Omental fat pad (tissue), 4 donors: Measurements from ENCODE around the genes LIPK, IFIT2, IFIT3, IFIT1B and HTR7.

- PRO-cap = no peak
- RAMPAGE, long total RNA, 4 experiments = start-site peak on the plus strand in 1 of 4 experiments, at chr10:87862528-87862616 at its widest, 73 reads per replicate; start-site peak on the minus strand in 1 of 4 experiments, at chr10:87861922-87862035 at its widest, 5 reads per replicate
Observed at GRCh38 chr10:87861928-87862598, 1.3 kb downstream of the KLLN start.

DNA sequence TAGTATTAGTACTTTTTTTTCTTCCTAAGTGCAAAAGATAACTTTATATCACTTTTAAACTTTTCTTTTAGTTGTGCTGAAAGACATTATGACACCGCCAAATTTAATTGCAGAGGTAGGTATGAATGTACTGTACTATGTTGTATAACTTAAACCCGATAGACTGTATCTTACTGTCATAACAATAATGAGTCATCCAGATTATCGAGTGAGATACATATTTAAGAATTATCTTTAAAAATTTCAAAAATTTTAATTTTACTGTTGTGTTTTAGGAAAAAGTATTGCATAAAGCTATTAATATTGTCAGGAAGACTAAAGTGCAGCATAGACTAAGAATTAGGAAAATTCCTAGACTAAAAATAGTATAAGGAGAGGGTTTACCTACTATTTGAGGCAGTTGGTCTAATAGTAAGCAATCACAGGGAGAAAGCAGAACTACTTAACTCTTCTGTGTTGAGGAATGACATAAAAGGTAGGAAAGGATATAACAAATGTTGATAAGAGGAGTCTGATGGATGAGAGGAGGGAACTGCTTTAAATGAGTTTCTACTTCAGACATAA, 67.6 kb downstream of the PTEN start:
- PRO-cap = no peak
- RAMPAGE, long total RNA, 4 experiments = no peak in any of the 4 experiments

GRCh38 chr10:88254037-88254696, 329.0 kb downstream of the RNLS start:
- PRO-cap = no peak
- RAMPAGE, long total RNA, 4 experiments = start-site peak on the plus strand in 1 of 4 experiments, at chr10:88254374-88254439 at its widest, 16 reads per replicate

- PRO-cap = no peak
- RAMPAGE, long total RNA, 4 experiments = no peak in any of the 4 experiments
Observed at GRCh38 chr10:88270842-88271244, 312.3 kb downstream of the RNLS start.

- PRO-cap = no peak
- RAMPAGE, long total RNA, 4 experiments = no peak in any of the 4 experiments
Observed at GRCh38 chr10:88705949-88706350, at the start of gene LIPK. LIPK (plus strand) TSS chr10:88706249.

DNA sequence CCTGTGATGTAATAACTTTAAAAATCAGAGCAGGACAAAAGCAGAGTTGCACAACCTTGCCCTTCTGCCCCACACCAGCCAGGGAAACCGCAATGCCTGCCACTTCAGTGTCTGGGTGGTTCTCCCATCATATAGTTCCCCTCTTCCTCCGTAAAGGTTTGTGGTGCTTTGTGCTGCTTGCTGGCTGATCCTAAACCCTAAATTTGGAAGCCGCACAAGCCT, 9.8 kb upstream of the LIPM start:
- PRO-cap = no peak
- RAMPAGE, long total RNA, 4 experiments = no peak in any of the 4 experiments

GRCh38 chr10:88883329-88883902, 3.4 kb downstream of the STAMBPL1 start:
- PRO-cap = no peak
- RAMPAGE, long total RNA, 4 experiments = no peak in any of the 4 experiments

GRCh38 chr10:88980169-88980674, 10.4 kb upstream of the FAS start:
- PRO-cap = no peak
- RAMPAGE, long total RNA, 4 experiments = no peak in any of the 4 experiments

DNA sequence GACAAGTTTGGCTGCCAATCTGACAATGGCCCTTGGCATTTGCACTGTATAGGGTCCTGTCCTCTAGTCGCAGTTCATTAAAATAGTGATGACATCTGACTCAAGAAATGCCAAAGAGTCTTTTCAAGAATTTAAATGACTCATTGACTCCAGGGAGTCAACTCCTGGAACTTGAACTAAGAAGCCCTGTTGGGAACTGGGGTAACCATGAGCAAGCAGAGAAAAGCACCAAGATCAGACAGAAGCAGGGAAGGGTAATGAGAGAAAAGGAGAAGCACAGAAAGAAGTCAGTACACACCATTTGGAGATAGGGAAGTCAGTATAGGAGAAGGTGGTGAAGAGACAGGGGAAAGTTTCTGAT, 90.9 kb downstream of the CH25H start:
- PRO-cap = no peak
- RAMPAGE, long total RNA, 4 experiments = no peak in any of the 4 experiments

GRCh38 chr10:89122479-89123081, 84.5 kb downstream of the CH25H start:
- PRO-cap = no peak
- RAMPAGE, long total RNA, 4 experiments = no peak in any of the 4 experiments

DNA sequence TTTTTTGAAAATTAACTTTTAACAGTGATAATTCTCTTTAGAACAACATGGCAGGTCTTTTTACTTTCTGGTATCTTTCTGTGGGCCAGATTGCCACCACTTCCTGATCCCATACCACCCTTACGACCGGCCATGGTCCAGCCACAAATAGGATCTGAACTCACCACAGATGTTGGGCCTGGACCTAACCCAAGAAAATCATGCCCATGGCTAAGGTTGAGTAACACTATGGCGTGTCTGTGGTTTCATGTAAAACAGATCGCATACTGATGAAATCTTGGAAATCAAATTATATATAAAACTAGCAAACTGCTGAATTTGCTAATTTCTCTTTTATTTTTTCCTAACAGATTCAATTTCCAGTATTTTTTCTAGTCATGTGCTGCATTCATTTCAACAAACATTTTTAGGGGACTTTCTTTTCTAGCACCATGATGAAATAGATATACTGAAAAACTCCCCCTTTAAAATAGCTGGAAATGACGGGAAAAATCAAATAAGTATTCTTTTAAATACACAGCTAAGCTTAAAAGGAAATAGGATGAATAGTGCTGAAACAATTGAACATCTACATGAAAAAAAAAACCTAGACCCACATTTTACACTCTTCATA, 77.1 kb downstream of the CH25H start:
- PRO-cap = no peak
- RAMPAGE, long total RNA, 4 experiments = no peak in any of the 4 experiments

- PRO-cap = no peak
- RAMPAGE, long total RNA, 4 experiments = no peak in any of the 4 experiments
Observed at GRCh38 chr10:89283260-89284000, 18.4 kb upstream of the IFIT2 start.

- PRO-cap = no peak
- RAMPAGE, long total RNA, 4 experiments = start-site peak on the plus strand in 1 of 4 experiments, at chr10:89301974-89301982 at its widest, 9 reads per replicate
Observed at GRCh38 chr10:89301649-89302573, at the start of gene IFIT2. IFIT2 (plus strand) TSS chr10:89302046.

DNA sequence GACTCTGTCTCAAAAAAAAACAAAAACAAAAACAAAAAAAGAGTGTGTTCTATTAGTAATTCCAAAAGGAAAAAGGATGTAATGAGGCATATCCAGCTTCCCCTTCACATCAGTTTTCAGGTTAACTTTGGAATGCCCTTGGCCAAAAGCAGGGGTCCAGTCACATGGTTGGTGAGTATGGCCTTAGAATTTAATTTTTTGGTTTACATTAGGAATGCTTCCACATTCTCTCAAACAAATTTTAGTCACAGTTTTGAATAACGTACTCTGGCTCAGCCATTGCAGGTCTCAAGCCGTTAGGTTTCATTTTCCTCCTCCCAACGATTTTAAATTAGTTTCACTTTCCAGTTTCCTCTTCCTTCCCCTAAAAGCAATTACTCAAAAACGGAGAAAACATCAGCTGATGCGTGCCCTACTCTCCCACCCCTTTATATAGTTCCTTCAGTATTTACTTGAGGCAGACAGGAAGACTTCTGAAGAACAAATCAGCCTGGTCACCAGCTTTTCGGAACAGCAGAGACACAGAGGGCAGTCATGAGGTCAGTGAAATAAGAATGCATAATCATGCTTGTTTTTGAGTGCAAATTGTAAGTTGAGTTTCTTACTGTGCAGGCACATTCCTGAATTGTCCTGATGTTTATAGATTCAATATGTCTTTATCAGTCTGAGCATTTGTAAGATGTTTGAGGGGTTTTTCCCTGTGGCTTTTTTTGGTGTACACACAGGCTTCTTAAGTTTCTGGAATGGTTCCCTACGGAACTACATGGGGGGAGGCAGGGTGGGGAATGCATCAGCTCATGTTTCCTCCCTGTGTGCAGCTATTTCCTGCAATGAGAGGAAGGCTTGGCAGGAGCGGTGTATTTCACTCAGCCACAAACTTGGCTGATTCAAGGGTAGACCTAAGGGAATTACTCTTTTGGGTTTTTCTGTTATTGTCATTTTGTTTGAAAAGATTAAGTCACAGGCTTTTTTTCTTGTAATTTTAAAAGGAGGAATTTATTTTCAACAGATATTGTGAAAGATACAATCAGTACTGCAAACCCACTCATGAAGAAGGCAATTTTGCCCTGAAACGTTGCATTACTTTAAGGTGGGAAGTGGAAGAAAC, at the start of gene IFIT3:
TSS of gene IFIT3 (plus strand) at position 458 of the 1,108 bp plus-strand sequence.
- PRO-cap = no peak
- RAMPAGE, long total RNA, 4 experiments = start-site peak on the plus strand in 2 of 4 experiments, centred at positions 430 to 456 of the sequence, 123 to 146 reads per replicate

- PRO-cap = no peak
- RAMPAGE, long total RNA, 4 experiments = no peak in any of the 4 experiments
Observed at GRCh38 chr10:89377801-89378331, at the start of gene IFIT1B. IFIT1B (plus strand) TSS chr10:89378056.

DNA sequence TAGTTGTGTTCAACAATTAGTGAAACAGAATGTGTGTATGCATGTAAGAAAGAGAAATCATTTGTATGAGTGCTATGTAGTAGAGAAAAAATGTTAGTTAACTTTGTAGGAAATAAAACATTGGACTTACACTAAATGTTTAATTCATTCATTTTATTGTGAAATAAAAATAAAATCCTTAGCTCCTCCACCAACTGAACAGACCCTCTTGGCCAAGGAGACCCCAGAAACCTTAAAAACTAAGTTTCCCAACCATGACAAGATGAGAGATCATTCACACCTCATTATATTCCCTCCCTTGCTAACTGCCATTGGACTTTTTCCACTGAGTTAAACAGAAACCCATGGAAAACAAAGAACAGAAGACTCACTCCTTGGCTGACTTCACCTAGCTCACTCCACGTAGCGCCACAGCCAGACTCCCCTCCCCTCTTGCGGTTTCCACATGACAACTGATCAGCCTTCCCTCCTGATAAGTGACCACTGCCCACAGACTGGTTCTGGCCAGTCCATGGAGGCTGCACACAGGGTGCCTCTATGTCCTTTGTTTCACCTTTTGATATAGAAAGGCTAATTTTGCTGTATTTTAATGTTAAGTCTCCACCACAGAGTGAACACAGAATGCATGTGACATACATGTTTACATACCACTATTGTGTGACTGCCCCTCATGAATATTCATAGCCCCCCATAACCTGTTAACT, 10.4 kb upstream of the IFIT5 start:
- PRO-cap = no peak
- RAMPAGE, long total RNA, 4 experiments = no peak in any of the 4 experiments

GRCh38 chr10:89431916-89432551, 17.7 kb downstream of the IFIT5 start:
- PRO-cap = no peak
- RAMPAGE, long total RNA, 4 experiments = no peak in any of the 4 experiments

DNA sequence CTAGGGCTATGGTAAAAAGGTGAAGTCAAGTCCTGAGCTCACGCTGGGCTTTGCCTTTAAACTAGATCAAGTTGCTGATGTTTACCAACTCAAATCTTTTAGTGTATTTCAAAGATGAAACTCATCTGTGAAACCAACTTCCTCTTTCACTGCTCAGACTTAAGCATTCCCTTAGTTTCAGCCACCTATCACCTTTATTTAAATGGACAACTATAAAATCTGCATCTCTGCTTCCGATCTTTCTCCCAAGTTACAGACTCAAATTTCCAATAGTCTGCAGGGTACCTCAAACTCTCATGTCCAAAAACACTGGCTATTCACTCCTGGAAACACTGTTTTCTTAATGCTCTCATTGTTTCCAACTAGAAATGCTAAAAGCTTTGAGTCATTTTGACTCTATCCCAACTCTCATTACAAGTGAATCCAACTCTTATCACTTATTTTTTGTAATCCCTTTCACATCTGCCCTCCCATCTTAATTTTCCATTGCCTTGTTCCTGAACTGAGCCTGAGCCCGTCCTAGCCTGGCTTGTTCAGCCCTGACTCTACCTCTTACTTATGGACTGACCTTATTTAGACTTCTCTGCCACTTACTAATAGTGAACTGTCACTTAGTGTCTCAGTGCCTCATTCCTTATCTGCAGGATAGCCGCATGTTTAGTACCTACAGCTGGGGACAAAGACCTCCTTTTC, 56.8 kb downstream of the SLC16A12 start:
- PRO-cap = no peak
- RAMPAGE, long total RNA, 4 experiments = no peak in any of the 4 experiments

DNA sequence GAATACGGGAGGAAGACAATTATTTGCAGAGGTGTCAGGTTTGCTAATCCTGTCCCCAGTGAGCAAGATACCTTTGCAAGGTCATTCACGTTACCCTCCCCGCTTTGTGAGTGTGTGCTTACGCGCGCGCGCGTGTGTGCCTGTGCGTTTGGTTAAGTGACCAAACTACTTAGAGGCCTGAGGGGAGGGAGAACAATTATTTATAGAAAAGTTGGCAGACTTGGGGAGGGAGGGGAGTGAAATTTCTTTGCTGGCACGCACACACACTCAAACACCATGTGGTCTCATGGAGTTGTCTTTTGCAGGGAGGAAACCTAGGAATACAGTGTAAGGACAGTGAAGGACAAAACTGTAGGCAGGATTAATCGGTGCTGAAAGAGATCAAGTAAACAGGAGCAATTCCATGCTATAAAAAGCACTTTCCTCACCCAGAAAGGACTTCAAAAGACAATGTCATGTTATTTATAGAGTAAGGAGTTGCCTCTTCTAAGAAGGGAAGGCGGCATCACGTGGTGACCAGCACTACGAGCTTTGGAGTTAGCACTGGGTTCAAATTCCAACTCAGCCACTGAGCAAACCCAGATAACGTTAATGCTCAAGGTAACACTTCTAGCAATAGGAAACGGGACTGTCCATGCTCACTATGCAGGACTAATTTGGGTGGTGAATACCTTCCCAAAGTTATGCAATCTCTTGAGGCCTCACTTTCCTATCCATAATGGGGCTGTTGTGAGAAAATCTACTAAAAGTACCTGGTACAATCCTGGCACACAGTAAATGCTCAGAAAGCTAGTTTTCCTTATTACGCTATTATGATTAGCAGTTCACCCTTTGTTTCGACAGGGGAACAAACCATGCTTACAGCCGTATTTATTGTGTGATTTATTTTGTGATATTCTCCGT, 629 bp upstream of the PANK1 start:
- PRO-cap = no peak
- RAMPAGE, long total RNA, 4 experiments = no peak in any of the 4 experiments

DNA sequence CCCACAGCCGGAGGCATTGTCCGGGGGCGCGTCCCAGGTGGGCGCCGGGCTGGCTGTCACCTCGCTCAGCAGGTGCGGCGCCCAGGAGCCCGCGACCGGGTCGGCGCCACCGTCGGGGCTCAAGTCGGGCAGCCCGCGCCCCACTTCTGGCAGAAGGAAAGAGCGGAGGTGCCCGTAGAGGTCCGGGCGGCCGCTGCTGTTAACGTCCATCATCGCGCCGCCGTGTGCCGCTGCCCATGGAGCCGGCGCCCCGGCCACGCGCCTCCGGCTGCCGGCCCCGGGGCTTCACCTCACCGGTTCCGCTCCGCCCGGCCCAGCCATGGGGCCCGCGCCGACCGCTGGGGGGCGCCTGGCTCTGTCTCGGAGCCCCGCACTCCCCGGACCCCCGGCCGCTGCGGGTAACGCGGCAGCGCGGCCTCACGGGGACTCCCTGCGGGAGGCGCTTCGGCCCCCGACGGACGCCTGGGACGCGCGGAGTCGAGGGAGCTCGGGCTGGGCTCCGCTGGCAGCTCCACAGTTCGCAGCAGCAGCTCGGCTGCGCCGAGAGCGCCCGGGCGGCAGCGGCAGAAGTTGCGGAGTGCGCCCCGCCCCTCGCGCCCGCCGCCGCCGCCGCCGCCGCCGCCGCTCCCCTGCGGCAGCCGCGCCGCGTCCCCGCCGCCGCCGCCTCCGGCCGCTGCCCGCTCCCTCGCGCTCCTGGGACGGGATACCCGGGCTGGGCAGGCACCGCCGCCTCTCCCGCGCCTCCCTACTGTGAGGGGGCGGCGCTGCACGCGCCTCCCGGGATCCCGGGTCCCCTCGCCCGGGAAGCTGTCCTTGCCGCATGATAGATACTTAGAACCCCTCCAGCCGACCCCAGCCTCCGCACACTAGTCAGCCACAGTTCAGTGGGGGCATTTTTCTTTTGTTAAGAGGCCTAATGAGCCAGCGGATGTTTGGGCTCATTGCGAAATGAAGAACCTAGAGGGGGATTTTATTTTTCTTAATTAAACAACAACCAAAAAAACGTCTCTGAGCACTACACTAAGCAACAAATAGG, at the start of gene HTR7:
TSS of gene HTR7 (minus strand) at position 581 of the 1,036 bp plus-strand sequence.
- PRO-cap = no peak
- RAMPAGE, long total RNA, 4 experiments = no peak in any of the 4 experiments